Measurements from ENCODE around the gene CLIP4.

DNA sequence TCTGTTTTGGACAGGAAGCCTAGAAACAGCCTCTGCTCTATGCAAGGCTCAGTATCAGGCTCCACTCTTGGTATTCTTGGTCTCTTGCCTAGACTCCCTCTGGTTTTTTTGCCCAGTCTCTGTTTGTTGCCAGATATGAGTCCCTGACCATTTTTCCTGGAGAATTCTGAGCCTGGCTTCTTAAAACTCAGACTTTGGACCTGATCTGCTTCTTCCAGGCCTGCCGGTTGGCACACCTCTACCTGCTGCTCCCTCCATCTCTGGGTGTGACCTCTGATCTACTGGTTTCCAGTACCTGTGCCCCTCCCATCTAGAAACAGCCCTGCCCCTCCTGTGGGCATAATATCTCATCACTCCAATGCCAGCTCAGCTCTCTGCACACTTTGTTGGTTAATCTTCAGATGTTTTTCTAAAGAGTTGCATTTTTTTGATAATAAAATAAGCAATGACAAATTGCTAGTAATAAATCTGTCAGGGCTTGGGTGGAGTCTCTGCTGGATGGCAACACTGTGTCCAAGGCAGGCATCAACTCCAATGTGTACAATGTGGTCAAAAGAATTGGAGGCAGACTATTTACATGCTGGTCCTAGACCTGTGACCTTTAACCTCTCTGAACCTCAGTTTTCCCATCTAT lies 89.6 kb upstream of the PPP1CB start:
- RAMPAGE, long total RNA, result no peak
- RRBS, result no CpG with 5 or more reads among the region's 1 CpG
PRO-cap:
- standard, result no peak
- CoPRO, capped RNA only, 2 experiments, result no peak in any of the 2 experiments
- CoPRO, capped and uncapped RNA, 2 experiments, result no peak in any of the 2 experiments
- CoPRO, uncapped RNA only, 2 experiments, result no peak in any of the 2 experiments
CAGE:
- cytosol, long polyA plus RNA, result no peak
- long polyA plus RNA, result no peak
- nucleolus, long total RNA, result no peak
- nucleus, long polyA plus RNA, result no peak

DNA sequence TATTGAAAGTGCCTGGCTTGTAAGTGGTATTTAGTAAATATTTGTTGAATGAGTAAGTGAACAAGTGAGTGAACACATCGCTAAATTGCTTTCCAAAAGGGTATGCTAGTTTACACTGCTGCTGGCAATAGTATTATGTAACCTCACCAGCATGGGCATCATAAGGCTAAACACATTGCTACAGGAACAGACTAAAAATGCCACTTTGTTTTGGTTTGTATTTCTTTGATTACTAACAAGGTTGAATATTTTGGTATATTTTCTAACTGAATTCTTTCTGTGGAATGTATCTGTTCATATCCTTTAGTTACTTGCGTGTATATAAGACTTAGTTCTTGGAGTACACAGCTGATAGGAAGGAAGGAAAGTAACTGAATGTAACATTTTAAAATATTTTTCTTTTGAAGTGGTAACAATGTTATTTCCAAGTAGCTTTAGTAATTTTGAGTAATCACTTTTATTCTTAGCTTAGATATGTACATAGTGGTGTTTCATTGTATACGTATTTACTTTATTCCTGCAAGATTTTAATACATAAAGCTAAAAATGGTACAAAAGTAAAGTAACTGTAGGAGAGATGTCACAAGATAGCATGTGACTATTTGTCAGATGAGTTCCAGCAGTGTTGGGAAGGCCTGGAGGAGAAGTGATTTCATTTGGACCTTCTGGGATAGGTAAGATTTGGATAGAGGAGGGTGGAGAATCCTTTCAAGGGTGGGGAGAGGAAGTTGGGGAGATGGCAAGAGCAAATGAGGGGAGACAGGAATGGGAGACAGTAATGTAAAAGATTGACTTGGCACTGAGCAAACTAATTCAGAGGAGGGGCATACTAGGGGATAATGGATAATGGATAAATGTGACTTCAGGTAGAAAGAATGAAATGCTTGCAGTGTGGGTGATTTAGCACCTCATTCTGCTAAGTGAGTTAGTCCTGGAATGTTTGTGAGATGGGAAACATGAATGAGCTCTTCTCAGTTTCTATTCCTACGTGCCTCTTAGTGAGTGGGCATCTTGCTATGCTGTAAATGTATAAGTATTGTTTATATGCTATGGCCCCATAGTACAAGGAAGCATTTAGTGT lies 10.3 kb downstream of the WDR43 start:
- RAMPAGE, long total RNA, result no peak
- RRBS, result no CpG with 5 or more reads among the region's 4 CpGs
PRO-cap:
- standard, result no peak
- CoPRO, capped RNA only, 2 experiments, result no peak in any of the 2 experiments
- CoPRO, capped and uncapped RNA, 2 experiments, result no peak in any of the 2 experiments
- CoPRO, uncapped RNA only, 2 experiments, result peak in 1 of 2 experiments; most common plus-strand start position 853 of the sequence (in 1)
CAGE:
- cytosol, long polyA plus RNA, result no peak
- long polyA plus RNA, result no peak
- nucleolus, long total RNA, result no peak
- nucleus, long polyA plus RNA, result no peak

DNA sequence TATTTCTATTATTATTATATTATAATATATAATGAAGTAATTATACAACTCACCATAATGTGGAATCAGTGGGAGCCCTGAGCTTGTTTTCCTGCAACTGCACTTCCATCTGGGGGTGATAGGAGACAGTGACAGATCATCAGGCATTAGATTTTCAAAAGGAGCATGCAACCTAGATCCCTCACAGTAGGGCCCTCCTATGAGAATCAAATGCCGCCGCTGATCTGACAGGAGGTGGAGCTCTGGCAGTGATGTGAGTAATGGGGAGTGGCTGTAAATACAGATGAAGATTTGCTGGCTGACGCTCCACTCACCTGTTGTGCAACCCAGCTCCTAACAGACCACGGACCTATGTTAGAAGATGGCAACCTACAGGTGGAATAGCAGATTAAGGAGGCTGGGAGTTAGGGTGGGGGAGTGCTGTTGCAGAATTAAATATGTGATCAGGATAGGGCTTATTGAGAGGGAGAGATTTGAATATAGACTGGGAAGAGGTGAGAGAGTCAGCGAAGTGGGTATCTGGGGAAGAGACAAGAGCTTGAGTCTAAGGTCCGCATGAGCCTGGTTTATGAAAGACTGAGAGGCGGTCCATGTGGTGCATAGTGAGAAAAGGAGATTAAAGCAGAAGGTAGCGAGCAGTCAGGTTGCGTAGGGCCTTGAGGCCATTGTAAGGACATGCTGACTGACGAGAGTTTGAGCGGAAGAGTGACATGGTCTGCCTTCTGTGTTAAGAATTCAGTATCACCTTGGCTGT lies 31.4 kb upstream of the TOGARAM2 start:
- RAMPAGE, long total RNA, result no peak
- RRBS, result no CpG with 5 or more reads among the region's 11 CpGs
PRO-cap:
- standard, result no peak
- CoPRO, capped RNA only, 2 experiments, result no peak in any of the 2 experiments
- CoPRO, capped and uncapped RNA, 2 experiments, result peak in 1 of 2 experiments; most common plus-strand start position 533 of the sequence (in 1); most common minus-strand start position 351 of the sequence (in 1)
- CoPRO, uncapped RNA only, 2 experiments, result peak in 2 of 2 experiments; most common plus-strand start position 260 of the sequence (in 2)
CAGE:
- cytosol, long polyA plus RNA, result no peak
- long polyA plus RNA, result no peak
- nucleolus, long total RNA, result no peak
- nucleus, long polyA plus RNA, result no peak

- RAMPAGE, long total RNA, result no peak
- RRBS, result no CpG with 5 or more reads among the region's 12 CpGs
PRO-cap:
- standard, result no peak
- CoPRO, capped RNA only, 2 experiments, result no peak in any of the 2 experiments
- CoPRO, capped and uncapped RNA, 2 experiments, result no peak in any of the 2 experiments
- CoPRO, uncapped RNA only, 2 experiments, result no peak in any of the 2 experiments
CAGE:
- cytosol, long polyA plus RNA, result no peak
- long polyA plus RNA, result no peak
- nucleolus, long total RNA, result no peak
- nucleus, long polyA plus RNA, result no peak
Observed at GRCh38 chr2:29010844-29011540, 29.9 kb downstream of the TOGARAM2 start.

GRCh38 chr2:29016495-29017027 lies 35.5 kb downstream of the TOGARAM2 start:
- RAMPAGE, long total RNA, result no peak
- RRBS, result no CpG with 5 or more reads among the region's 6 CpGs
PRO-cap:
- standard, result no peak
- CoPRO, capped RNA only, 2 experiments, result no peak in any of the 2 experiments
- CoPRO, capped and uncapped RNA, 2 experiments, result no peak in any of the 2 experiments
- CoPRO, uncapped RNA only, 2 experiments, result no peak in any of the 2 experiments
CAGE:
- cytosol, long polyA plus RNA, result no peak
- long polyA plus RNA, result no peak
- nucleolus, long total RNA, result no peak
- nucleus, long polyA plus RNA, result no peak

DNA sequence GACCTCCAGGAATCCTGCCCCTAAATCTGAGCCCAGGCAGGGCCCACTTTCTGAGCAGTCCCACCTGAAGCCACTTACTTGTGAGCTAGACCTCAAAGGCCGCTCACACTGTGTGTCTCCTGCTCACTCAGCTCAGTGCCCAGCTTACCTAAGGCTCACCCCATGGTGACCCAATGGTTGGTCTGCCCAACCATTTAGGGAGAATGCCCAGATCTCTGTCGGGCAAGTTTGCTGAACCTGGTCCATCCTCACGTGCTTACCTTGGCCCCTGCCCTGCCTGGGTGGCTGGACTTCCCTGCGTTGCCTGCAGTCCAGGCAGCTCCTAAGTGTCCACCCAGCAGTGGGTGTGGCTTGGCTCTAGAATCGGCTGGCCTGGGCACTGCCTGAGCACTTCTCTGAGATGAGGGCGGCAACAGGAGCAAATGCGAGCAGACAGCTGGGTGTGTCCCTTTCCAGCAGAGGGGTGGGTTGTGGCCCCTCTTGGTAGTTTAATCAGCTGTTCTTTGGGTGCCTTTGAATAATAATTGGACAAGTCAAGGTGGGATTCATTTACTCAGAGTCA lies 11.3 kb downstream of the PCARE start:
- RAMPAGE, long total RNA, result no peak
- RRBS, result no CpG with 5 or more reads among the region's 7 CpGs
PRO-cap:
- standard, result no peak
- CoPRO, capped RNA only, 2 experiments, result no peak in any of the 2 experiments
- CoPRO, capped and uncapped RNA, 2 experiments, result no peak in any of the 2 experiments
- CoPRO, uncapped RNA only, 2 experiments, result no peak in any of the 2 experiments
CAGE:
- cytosol, long polyA plus RNA, result no peak
- long polyA plus RNA, result no peak
- nucleolus, long total RNA, result no peak
- nucleus, long polyA plus RNA, result no peak

GRCh38 chr2:29114878-29115725 lies at the start of gene CLIP4:
Gene CLIP4 (plus strand): TSS chr2:29115415.
- RAMPAGE, long total RNA, result no peak
- RRBS, result 21% methylated on average over 44 of the region's 96 CpGs
PRO-cap:
- standard, result no peak
- CoPRO, capped RNA only, 2 experiments, result no peak in any of the 2 experiments
- CoPRO, capped and uncapped RNA, 2 experiments, result no peak in any of the 2 experiments
- CoPRO, uncapped RNA only, 2 experiments, result no peak in any of the 2 experiments
CAGE:
- cytosol, long polyA plus RNA, result no peak
- long polyA plus RNA, result no peak
- nucleolus, long total RNA, result no peak
- nucleus, long polyA plus RNA, result no peak

DNA sequence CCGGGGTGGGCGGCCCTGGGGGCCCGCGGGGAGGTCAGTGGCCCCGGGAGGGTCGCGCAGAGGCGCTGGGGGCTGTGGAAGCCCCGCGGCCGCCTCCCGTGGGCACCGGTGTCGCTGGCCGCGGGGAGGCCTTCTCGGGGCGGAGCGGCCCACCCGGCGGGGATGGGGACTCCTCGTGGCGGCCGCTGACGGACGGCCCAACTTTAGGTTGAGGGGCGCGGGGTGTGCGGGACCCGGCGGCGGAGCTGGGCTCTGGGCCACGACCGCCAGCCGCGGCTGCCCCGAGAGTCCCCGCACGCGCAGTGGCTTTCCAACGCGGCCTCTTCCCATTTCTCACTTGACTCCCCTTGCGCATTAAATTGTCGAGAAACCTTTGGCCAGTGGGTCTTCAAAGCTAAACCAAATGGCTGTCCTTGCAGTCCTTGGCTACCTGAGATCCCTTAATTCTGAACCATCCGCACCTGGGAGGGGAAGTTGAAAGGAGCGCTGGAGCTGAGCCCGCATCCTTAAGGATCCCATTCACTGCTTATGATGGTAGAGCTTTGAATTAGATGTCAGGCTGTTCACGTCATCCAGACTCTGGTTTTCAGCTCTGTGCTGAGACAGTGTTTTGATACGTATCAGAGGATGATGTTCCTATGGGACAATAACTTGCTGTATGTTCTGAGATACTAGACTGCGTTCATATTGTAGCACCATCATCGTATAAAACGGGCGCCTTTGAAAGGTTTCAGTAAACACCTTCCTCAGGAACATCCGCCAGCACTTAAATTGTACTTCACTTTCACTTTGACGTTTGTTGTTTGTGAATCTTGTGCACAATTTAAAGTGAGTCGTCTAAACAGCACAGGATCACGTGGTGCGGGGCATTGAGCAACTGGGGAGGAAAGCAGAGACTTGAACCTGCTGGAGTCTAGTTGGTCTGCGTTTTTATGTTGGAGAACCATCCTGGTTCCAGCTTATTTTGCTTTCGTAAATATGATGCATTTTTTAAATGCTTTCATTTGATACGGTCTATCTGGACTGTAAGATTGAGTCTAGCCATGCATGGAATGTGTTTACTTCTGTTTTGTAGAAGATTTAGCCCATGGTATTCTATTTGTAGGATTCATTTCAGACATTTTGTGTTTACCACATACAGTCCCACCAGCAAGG lies 888 bp downstream of the CLIP4 start:
- RAMPAGE, long total RNA, result no peak
- RRBS, result 30% methylated on average over 28 of the region's 61 CpGs
PRO-cap:
- standard, result no peak
- CoPRO, capped RNA only, 2 experiments, result no peak in any of the 2 experiments
- CoPRO, capped and uncapped RNA, 2 experiments, result no peak in any of the 2 experiments
- CoPRO, uncapped RNA only, 2 experiments, result no peak in any of the 2 experiments
CAGE:
- cytosol, long polyA plus RNA, result no peak
- long polyA plus RNA, result no peak
- nucleolus, long total RNA, result no peak
- nucleus, long polyA plus RNA, result no peak

DNA sequence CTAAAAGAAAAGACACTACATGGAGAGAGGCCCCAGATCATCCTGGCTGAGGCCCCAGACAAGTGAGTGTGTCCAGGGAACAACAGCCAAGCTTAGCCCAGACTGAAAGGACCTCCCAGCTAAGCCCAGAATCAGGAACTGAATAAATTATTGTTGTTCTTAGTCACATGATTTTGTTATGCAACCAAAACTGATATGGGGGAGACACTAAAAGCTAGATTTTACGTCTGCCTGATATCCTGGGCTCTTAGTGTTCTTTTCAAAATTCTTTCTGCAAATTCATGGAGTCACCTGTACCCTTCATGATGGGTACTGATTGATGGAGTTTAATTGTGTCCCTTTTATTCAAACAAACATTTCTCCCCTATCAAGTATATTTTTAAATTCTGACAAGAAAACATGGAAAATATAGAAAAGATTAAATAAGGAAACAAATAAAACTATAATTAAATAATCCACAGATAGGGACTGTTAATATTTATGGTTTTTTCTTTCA lies 29.2 kb upstream of the LBH start:
- RAMPAGE, long total RNA, result no peak
- RRBS, result no CpG with 5 or more reads among the region's 1 CpG
PRO-cap:
- standard, result no peak
- CoPRO, capped RNA only, 2 experiments, result no peak in any of the 2 experiments
- CoPRO, capped and uncapped RNA, 2 experiments, result no peak in any of the 2 experiments
- CoPRO, uncapped RNA only, 2 experiments, result no peak in any of the 2 experiments
CAGE:
- cytosol, long polyA plus RNA, result no peak
- long polyA plus RNA, result no peak
- nucleolus, long total RNA, result no peak
- nucleus, long polyA plus RNA, result no peak

GRCh38 chr2:30257339-30258319 lies 26.3 kb downstream of the LBH start:
- RAMPAGE, long total RNA, result no peak
- RRBS, result no CpG with 5 or more reads among the region's 15 CpGs
PRO-cap:
- standard, result no peak
- CoPRO, capped RNA only, 2 experiments, result no peak in any of the 2 experiments
- CoPRO, capped and uncapped RNA, 2 experiments, result no peak in any of the 2 experiments
- CoPRO, uncapped RNA only, 2 experiments, result no peak in any of the 2 experiments
CAGE:
- cytosol, long polyA plus RNA, result no peak
- long polyA plus RNA, result no peak
- nucleolus, long total RNA, result no peak
- nucleus, long polyA plus RNA, result no peak

- RAMPAGE, long total RNA, result no peak
- RRBS, result no CpG with 5 or more reads among the region's 3 CpGs
PRO-cap:
- standard, result no peak
- CoPRO, capped RNA only, 2 experiments, result no peak in any of the 2 experiments
- CoPRO, capped and uncapped RNA, 2 experiments, result no peak in any of the 2 experiments
- CoPRO, uncapped RNA only, 2 experiments, result no peak in any of the 2 experiments
CAGE:
- cytosol, long polyA plus RNA, result no peak
- long polyA plus RNA, result no peak
- nucleolus, long total RNA, result no peak
- nucleus, long polyA plus RNA, result no peak
Observed at GRCh38 chr2:30315651-30316131, 84.4 kb downstream of the LBH start.

- RAMPAGE, long total RNA, result no peak
- RRBS, result no CpG with 5 or more reads among the region's 6 CpGs
PRO-cap:
- standard, result no peak
- CoPRO, capped RNA only, 2 experiments, result no peak in any of the 2 experiments
- CoPRO, capped and uncapped RNA, 2 experiments, result no peak in any of the 2 experiments
- CoPRO, uncapped RNA only, 2 experiments, result no peak in any of the 2 experiments
CAGE:
- cytosol, long polyA plus RNA, result no peak
- long polyA plus RNA, result no peak
- nucleolus, long total RNA, result no peak
- nucleus, long polyA plus RNA, result no peak
Observed at GRCh38 chr2:30359769-30360224, 87.2 kb upstream of the LCLAT1 start.

- RAMPAGE, long total RNA, result no peak
- RRBS, result no CpG with 5 or more reads among the region's 4 CpGs
PRO-cap:
- standard, result no peak
- CoPRO, capped RNA only, 2 experiments, result no peak in any of the 2 experiments
- CoPRO, capped and uncapped RNA, 2 experiments, result no peak in any of the 2 experiments
- CoPRO, uncapped RNA only, 2 experiments, result no peak in any of the 2 experiments
CAGE:
- cytosol, long polyA plus RNA, result no peak
- long polyA plus RNA, result no peak
- nucleolus, long total RNA, result no peak
- nucleus, long polyA plus RNA, result no peak
Observed at GRCh38 chr2:30511250-30511594, 64.2 kb downstream of the LCLAT1 start.

DNA sequence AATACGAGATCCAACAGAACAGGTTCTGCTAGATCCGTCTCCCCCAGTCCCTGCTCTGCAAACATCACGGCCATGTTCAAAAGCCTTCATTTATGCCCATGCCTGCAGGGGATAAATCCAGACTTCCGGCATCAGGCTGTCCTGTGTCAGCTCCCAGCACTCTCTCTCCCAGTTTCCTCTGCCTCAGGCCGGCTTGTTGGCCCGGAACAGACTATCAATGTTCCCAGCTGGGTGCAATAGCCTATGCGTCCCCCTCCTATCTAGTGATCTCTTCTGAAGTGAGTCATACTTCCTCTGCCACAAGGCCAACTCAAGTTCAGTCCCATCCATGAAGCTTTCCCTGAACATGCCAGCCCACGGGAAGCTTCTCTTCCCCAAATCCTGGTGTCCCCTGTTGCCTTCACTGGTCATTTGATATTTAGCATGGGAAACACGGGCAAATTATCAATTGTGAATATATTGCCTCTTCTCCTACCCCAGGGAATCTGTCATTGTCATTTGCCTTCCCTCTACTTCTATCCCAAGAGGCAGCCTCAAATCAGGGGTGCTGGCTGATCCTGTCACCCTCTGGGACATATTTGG lies 51.1 kb downstream of the CAPN13 start:
- RAMPAGE, long total RNA, result no peak
- RRBS, result 6% methylated on average over 2 of the region's 9 CpGs
PRO-cap:
- standard, result bidirectional peak, plus-strand start at position 283 of the sequence, minus-strand start at position 180 of the sequence
- CoPRO, capped RNA only, 2 experiments, result no peak in any of the 2 experiments
- CoPRO, capped and uncapped RNA, 2 experiments, result no peak in any of the 2 experiments
- CoPRO, uncapped RNA only, 2 experiments, result no peak in any of the 2 experiments
CAGE:
- cytosol, long polyA plus RNA, result no peak
- long polyA plus RNA, result no peak
- nucleolus, long total RNA, result no peak
- nucleus, long polyA plus RNA, result no peak

- RAMPAGE, long total RNA, result no peak
- RRBS, result no CpG with 5 or more reads among the region's 30 CpGs
PRO-cap:
- standard, result no peak
- CoPRO, capped RNA only, 2 experiments, result no peak in any of the 2 experiments
- CoPRO, capped and uncapped RNA, 2 experiments, result no peak in any of the 2 experiments
- CoPRO, uncapped RNA only, 2 experiments, result no peak in any of the 2 experiments
CAGE:
- cytosol, long polyA plus RNA, result no peak
- long polyA plus RNA, result no peak
- nucleolus, long total RNA, result no peak
- nucleus, long polyA plus RNA, result no peak
Observed at GRCh38 chr2:30904125-30904876, 97.1 kb upstream of the CAPN13 start.

DNA sequence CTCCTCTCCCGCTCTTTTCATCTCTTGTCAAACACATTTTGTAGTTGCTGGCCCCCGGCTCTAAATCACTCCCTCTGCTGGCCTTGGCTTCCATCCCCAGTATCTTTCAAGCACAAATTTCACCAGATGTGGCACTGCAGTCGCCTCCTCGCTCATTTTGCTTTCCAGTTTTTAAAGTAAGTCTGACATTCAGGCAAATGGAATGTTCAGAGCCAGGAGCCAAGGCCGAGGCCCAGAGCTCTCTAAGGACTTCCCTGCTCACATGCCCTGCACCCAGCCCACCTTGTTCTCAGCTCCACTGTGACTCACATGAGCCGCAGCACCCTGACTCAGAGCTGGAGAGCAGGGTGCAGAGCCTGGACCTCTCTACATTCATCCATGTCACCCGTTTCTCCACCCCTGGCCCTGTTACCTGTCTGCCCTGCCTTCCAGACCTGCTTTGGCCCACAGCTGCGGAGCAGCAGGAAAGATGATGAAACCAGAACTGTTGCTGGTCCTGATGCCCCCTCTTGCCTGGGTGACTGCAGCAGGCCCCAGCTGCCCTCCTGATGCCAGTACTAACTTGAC lies 158.3 kb downstream of the GALNT14 start:
- RAMPAGE, long total RNA, result no peak
- RRBS, result no CpG with 5 or more reads among the region's 8 CpGs
PRO-cap:
- standard, result no peak
- CoPRO, capped RNA only, 2 experiments, result no peak in any of the 2 experiments
- CoPRO, capped and uncapped RNA, 2 experiments, result no peak in any of the 2 experiments
- CoPRO, uncapped RNA only, 2 experiments, result no peak in any of the 2 experiments
CAGE:
- cytosol, long polyA plus RNA, result no peak
- long polyA plus RNA, result no peak
- nucleolus, long total RNA, result no peak
- nucleus, long polyA plus RNA, result no peak

GRCh38 chr2:31083504-31084012 lies 54.7 kb downstream of the GALNT14 start:
- RAMPAGE, long total RNA, result no peak
- RRBS, result no CpG with 5 or more reads among the region's 9 CpGs
PRO-cap:
- standard, result no peak
- CoPRO, capped RNA only, 2 experiments, result no peak in any of the 2 experiments
- CoPRO, capped and uncapped RNA, 2 experiments, result no peak in any of the 2 experiments
- CoPRO, uncapped RNA only, 2 experiments, result no peak in any of the 2 experiments
CAGE:
- cytosol, long polyA plus RNA, result no peak
- long polyA plus RNA, result no peak
- nucleolus, long total RNA, result no peak
- nucleus, long polyA plus RNA, result no peak

GRCh38 chr2:31489140-31489609 lies 74.6 kb upstream of the XDH start:
- RAMPAGE, long total RNA, result no peak
- RRBS, result no CpG with 5 or more reads among the region's 2 CpGs
PRO-cap:
- standard, result no peak
- CoPRO, capped RNA only, 2 experiments, result no peak in any of the 2 experiments
- CoPRO, capped and uncapped RNA, 2 experiments, result no peak in any of the 2 experiments
- CoPRO, uncapped RNA only, 2 experiments, result no peak in any of the 2 experiments
CAGE:
- cytosol, long polyA plus RNA, result no peak
- long polyA plus RNA, result no peak
- nucleolus, long total RNA, result no peak
- nucleus, long polyA plus RNA, result no peak

All from K562 (cell line).